Gastrocnemius medialis (tissue), 3 donors: ENCODE data around the gene WAPL.

GRCh38 chr10:86499723-86500980, 21.4 kb downstream of the WAPL start:
- PRO-cap = no peak
- RAMPAGE, long total RNA, 3 experiments = no peak in any of the 3 experiments

DNA sequence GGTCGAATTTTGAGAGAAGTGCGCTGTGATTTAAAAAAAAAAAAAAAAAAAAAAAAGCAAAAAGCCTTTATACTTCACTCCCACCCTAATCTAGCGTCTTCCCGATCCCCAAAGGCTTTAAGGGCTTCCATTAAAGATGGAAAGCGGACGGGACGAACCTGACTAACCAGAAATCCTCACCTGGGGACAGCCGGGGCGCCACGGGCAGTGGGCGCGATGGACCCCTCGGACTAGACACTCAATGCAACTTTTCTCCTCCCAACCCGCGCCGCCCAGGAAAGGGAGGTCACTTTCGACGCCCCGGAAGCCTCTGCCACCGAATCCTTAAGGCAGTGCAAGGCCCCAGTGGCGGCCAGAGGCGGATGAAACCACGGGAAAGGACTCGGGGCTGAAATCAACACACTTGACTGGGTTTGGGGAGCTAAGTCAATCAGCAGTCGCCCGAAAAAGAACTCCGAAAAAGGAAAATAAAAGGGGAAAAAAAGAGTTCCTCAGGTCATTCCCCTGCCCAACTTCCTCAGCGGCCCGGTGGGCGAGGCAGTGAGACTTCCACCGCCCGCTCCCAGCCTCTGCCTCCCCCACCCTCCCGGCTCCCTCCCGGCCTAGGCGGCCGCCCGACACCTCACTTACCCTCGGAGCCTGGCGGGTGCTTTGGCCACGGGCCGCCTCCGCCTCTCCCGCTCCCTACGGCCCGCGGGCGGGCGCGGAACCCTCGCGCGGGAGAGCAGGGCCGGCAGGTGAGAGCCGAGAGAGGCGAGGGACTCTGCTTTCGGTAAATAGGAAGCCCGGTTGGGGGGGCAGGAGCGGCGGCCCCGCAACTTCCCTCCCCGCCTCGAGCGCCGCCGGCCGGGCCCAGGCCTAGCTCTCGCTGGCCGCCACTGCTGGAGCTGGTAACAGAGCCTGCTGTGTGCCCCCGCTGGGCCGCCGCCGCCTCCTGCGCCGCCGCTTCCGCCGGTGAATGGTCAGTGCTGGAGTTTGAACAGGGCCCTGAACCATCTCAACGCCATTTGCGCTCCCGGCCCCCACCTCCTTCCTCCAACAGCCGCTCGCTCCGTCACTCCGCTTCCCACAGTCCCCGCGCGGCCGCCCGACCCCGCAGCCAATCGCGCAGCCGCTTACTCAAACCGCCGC, at the start of gene WAPL:
TSS of gene WAPL (minus strand) at position 1,058 of the 1,131 bp plus-strand sequence.
- PRO-cap = bidirectional peak, plus-strand start at position 355 of the sequence, minus-strand start at position 233 of the sequence; bidirectional peak, plus-strand start outside the sequence, minus-strand start at position 1,032 of the sequence
- RAMPAGE, long total RNA, 3 experiments = no peak in any of the 3 experiments

- PRO-cap = no peak
- RAMPAGE, long total RNA, 3 experiments = no peak in any of the 3 experiments
These were observed 19.5 kb downstream of the LDB3 start for GRCh38 chr10:86687620-86688377.

- PRO-cap = no peak
- RAMPAGE, long total RNA, 3 experiments = no peak in any of the 3 experiments
These were observed 23.3 kb downstream of the LDB3 start for GRCh38 chr10:86691252-86692287.

GRCh38 chr10:86701121-86701501, 32.8 kb downstream of the LDB3 start:
- PRO-cap = no peak
- RAMPAGE, long total RNA, 3 experiments = no peak in any of the 3 experiments

DNA sequence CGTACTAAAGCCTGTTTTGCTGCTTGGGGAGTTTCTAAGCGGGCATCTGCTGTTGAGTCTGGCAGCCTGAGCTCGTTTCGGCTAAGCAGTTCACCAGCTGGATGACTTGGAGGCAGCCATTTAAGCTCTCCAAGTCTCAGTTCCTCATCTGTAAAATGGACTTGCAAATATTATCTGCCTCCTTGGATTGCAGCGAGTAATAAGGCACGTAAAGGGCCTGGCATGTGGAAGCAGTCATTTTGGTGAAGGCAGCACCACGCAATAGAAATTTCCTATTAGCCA, 44.0 kb downstream of the LDB3 start:
- PRO-cap = no peak
- RAMPAGE, long total RNA, 3 experiments = no peak in any of the 3 experiments

- PRO-cap = unidirectional peak, minus-strand start at chr10:86759504
- RAMPAGE, long total RNA, 3 experiments = no peak in any of the 3 experiments
These were observed 2.8 kb downstream of the BMPR1A start for GRCh38 chr10:86759024-86759770.

DNA sequence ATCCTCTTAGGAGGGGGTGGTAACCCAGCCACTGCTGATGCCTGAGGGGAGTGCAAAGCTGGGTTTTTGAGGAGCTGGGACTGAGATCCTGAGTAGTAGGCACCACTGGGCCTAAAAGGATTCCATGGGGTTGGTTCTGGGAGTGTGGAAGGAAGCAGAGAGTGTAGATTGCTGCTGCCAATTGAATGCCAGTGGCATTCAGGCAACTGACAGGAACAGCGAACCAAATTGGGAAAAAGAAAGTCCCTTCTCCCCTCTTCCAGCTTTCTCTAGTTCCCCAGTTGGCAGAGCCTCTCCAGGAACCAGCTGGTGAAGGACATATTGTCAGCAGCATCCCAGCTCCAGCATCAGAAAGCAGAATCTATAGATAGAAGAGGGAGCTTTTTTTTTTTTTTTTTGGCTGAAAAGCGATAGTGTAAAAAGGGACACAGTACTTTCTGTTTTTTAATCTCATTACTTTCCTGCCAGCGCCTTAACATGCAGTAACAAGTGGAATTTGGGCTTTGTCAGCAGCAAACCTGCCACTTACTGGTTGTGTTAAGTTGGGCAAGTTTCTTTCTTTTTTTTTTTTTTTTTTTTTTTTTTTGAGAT, 91.5 kb downstream of the MMRN2 start:
- PRO-cap = no peak
- RAMPAGE, long total RNA, 3 experiments = no peak in any of the 3 experiments

DNA sequence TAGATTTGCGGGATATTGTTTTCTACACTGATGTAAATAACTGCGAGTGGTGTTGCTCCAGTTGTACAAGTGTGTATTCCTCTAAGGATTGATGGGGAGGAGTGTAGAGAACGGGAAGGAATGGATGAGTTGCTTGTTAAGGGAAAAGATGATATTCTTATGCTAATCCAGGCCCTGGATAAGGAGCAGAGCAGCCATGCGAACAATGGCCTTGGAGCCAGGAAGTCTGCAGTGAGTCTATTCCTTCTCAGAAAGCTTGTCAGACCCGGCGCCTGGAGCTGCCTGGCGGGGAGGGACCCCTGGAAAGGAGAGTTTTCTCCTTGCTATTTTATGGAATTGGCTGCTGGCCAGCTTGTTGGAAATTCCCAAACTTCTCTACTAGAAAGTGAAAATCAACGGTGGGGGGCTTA, 89.1 kb downstream of the MMRN2 start:
- PRO-cap = no peak
- RAMPAGE, long total RNA, 3 experiments = no peak in any of the 3 experiments

DNA sequence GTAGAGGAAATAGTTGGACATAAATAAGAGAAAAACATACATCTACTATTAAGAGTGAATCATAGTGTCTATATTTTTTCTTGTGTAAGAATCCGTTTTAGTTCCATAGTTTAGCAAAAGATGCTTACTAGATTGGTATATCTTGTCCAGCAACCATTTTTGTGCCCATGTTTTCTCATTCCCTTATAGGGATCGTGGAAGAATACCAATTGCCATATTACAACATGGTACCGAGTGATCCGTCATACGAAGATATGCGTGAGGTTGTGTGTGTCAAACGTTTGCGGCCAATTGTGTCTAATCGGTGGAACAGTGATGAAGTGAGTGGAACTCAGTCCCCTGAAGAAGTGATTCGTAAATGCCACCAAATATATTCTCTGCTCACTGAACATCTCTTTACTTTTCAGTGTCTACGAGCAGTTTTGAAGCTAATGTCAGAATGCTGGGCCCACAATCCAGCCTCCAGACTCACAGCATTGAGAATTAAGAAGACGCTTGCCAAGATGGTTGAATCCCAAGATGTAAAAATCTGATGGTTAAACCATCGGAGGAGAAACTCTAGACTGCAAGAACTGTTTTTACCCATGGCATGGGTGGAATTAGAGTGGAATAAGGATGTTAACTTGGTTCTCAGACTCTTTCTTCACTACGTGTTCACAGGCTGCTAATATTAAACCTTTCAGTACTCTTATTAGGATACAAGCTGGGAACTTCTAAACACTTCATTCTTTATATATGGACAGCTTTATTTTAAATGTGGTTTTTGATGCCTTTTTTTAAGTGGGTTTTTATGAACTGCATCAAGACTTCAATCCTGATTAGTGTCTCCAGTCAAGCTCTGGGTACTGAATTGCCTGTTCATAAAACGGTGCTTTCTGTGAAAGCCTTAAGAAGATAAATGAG, 34.0 kb downstream of the MMRN2 start:
- PRO-cap = no peak
- RAMPAGE, long total RNA, 3 experiments = no peak in any of the 3 experiments

- PRO-cap = no peak
- RAMPAGE, long total RNA, 3 experiments = no peak in any of the 3 experiments
These were observed 35.6 kb downstream of the GLUD1 start for GRCh38 chr10:87059097-87059485.

DNA sequence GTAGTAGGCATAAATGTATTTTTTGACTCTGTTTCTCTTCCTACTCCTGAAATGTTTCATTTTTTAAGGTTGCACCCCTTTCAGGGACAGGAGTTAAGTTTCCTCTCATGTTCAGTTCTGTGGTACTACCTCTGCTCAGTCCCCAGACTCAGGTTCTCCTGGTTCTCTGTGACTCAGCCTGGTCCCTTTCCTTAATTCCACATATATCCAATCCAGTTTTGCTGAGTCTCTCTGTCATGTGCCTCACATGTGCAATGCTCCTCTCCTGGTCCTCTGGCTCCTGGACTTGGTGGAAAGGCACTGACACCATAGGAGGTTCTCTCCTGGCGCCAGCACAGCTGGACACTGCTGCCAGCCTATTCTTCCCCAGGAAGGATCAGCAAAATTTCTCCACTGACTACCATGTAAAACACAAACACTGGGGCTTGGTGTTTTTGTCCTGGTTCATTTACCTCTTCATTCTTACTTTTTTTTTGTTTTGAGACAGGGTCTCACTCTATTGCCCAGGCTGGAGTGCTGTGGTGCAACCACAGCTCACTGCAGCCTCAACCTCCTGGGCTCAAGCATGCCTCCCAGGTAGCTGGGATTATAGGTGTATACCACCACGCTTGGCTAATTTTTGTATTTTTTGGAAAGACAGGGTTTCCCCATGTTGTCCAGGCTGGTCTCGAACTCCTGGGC, 27.7 kb downstream of the GLUD1 start:
- PRO-cap = no peak
- RAMPAGE, long total RNA, 3 experiments = no peak in any of the 3 experiments

GRCh38 chr10:87067522-87068362, 26.9 kb downstream of the GLUD1 start:
- PRO-cap = no peak
- RAMPAGE, long total RNA, 3 experiments = no peak in any of the 3 experiments

DNA sequence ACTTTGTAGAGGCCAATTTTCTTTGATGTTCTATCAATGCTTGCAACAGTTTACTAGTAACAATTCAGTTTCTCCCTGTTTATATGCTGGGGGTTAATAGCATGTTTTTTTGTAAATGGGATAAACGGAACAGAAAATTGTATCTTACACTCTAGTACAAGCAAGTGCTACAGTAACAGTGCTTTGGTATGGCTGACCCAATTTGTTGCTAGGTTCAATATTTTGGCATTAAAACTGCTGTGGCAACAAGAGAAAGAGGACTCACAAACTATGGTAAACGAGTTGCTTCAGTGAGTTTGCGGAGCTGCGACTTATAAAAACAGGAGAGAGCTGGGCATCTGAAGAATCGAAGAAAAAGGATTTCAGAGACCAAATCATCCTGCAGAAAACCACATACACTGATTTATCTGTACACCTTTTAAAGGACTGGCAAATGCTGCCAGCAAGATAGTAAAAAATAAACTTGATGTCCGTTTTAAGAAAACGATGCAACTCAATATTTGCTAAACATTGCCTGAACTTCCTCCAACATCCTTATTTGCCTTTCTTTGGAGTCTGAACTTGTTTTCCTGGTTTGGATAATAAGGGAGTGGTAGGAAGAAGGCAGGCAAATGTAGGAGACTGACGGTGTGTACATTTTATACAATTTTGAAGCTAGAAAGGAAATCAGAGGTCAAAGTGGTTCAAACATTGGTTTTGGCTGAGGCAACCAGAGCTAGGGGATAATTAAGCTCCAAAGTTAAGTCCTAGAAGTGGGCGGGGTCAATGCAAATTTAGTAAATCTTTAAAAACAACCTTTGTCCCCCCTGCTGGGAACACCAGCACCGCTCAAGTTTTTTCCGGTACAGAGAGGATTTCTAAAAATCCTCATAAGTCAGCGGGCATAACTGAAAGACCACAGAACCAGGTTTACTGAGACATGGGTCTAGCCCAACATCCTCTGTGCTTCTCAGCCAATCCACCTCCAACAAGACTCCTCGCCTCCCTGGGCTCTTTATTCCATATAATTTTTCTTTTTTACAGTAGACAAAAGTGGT, 2.0 kb downstream of the GLUD1 start:
- PRO-cap = no peak
- RAMPAGE, long total RNA, 3 experiments = no peak in any of the 3 experiments

- PRO-cap = no peak
- RAMPAGE, long total RNA, 3 experiments = no peak in any of the 3 experiments
These were observed 13.4 kb upstream of the NUTM2A start for GRCh38 chr10:87211834-87212317.

DNA sequence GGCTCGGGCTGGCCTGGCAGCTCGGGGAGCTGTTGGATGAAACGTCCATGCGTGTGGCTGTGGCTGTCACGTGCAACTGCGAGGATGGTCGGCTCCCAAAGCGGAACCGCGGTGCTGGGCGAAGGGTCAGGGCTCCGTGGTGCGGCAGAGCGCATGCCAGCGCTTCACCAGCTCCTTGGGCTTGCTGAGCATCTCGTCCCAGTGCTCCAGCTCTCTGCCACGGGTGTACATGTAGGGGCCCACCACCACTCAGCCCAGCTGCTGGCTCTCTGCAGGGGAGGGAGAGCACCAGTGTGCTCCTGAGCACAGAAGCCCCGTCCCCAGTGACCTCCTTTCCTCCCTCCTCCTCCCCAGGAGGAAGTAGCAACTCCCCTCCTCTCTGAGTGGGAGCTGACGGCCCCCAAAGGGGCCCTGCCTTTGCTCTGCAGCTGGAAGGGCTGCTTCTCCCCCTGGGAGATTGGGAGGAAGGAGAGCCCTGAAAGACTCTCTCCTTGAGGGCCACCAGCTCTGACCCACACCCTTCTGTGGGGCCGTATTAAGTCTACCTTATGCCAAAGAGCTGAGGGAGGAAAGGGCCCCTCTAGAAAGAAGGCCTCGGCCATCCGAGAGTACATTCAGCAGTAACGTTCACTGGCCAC, 11.1 kb upstream of the NUTM2A start:
- PRO-cap = no peak
- RAMPAGE, long total RNA, 3 experiments = no peak in any of the 3 experiments

GRCh38 chr10:87557463-87558098, 52.9 kb downstream of the MINPP1 start:
- PRO-cap = no peak
- RAMPAGE, long total RNA, 3 experiments = no peak in any of the 3 experiments

DNA sequence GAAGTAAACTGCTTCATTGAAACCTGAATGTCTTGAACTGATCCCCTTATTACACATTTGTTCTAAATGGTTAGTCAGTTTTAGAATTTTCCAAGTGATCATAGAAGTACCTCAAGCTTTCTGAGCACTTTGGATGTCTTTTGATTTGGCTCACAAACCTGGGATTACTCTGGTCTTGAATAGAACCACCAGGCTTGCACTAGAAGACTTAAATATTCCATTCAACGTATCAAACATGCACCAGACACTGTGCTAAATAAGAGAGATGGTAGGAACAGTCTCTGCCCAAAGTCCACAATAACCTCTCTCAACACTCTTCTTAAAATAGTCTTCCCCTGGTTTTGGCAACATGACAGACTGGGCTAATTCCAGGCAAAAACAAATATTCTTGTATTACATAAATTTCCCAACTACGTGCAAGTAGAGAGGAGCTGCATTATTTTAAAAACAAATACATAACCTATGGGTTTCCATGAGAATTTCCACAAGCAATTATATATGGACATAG, 64.9 kb upstream of the PAPSS2 start:
- PRO-cap = no peak
- RAMPAGE, long total RNA, 3 experiments = no peak in any of the 3 experiments

DNA sequence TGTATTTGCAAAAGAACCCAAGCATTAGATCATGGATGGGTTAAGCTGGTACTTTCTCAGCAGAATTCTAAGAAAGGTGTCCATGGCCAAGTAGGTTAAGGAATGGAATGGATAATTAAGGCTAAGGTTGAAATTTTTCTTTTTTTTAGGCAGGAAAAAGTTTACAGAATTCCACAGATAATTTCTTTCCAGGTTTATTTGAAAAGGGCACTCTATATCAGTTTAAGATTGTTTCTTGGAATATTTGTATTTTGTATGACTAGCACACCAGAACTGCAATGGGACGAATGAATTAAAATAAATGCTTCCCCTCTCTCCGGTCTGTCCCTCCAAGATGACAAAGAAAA, 17.4 kb upstream of the PAPSS2 start:
- PRO-cap = no peak
- RAMPAGE, long total RNA, 3 experiments = no peak in any of the 3 experiments

DNA sequence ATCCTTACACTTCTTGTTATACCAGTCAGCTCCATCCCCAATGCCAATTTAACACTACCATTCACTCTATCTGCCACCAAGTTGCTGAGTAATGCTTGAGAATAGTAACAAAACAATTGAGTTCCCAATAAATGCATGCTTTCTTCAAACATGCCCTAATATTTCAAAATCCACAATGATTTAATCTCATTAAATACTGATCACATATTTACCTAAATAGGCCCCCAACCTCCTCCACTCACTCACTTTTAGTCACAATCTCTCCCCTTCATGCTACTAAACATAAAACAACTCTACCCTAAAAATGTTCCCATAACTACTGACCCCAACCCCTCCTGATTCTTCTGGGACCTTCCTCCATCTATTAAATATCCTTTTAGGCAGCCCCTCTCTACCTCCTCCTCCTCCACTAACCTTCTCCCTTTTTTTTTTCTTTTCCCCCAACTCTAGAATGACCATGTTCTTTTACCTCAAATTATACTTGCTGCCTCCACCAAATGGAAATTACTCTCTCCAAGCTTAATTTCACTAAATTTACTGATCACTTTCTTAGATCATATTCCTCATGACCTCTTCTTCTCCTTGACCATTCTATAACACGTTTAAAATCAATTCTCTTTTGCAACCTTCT, 12.6 kb downstream of the ATAD1 start:
- PRO-cap = no peak
- RAMPAGE, long total RNA, 3 experiments = no peak in any of the 3 experiments